ENCODE measurements around the gene USP51.

- RAMPAGE, long total RNA = no peak
- RRBS = no CpG with 5 or more reads among the region's 14 CpGs
Measured at GRCh38 chrX:53080604-53081396, 1.4 kb upstream of the TSPYL2 start.

- RAMPAGE, long total RNA = no peak
- RRBS = no CpG with 5 or more reads among the region's 55 CpGs
Measured at GRCh38 chrX:53087937-53088964, 5.7 kb upstream of the KANTR start.

- RAMPAGE, long total RNA = no peak
- RRBS = no CpG with 5 or more reads among the region's 5 CpGs
Measured at GRCh38 chrX:53188836-53189983, 35.8 kb downstream of the KDM5C start.

DNA sequence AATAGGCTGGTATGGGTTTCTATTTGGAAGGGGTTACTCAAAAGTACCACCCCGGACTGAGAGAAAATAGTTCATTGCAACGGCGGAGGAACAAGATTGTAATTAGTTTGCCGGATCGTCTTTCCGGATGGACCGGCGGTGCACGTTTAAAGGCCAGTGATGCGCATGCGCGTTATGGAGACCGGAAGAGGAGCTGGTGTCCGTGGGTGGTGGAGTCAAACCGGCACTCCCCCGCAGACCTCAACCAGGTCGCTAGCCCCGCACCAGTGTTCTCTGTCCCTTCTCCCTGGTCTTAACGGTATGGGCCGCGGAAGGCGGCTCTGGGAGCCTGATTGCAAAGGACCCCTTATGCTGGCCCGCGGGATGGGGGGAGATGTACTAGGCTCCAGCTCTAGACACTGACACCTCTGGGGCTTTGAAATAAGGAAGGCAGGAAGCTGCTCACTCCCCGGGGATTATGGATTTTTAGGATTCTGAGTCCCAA lies 363 bp upstream of the KDM5C start:
- RAMPAGE, long total RNA = no peak
- RRBS = 0% methylated on average over 7 of the region's 25 CpGs

- RAMPAGE, long total RNA = no peak
- RRBS = no CpG with 5 or more reads among the region's 11 CpGs
Measured at GRCh38 chrX:53255234-53256088, 30.5 kb upstream of the KDM5C start.

- RAMPAGE, long total RNA = no peak
- RRBS = no CpG with 5 or more reads among the region's 24 CpGs
Measured at GRCh38 chrX:53287396-53288902, 33.2 kb downstream of the IQSEC2 start.

- RAMPAGE, long total RNA = no peak
- RRBS = no CpG with 5 or more reads among the region's 6 CpGs
Measured at GRCh38 chrX:53290336-53290801, 30.8 kb downstream of the IQSEC2 start.

DNA sequence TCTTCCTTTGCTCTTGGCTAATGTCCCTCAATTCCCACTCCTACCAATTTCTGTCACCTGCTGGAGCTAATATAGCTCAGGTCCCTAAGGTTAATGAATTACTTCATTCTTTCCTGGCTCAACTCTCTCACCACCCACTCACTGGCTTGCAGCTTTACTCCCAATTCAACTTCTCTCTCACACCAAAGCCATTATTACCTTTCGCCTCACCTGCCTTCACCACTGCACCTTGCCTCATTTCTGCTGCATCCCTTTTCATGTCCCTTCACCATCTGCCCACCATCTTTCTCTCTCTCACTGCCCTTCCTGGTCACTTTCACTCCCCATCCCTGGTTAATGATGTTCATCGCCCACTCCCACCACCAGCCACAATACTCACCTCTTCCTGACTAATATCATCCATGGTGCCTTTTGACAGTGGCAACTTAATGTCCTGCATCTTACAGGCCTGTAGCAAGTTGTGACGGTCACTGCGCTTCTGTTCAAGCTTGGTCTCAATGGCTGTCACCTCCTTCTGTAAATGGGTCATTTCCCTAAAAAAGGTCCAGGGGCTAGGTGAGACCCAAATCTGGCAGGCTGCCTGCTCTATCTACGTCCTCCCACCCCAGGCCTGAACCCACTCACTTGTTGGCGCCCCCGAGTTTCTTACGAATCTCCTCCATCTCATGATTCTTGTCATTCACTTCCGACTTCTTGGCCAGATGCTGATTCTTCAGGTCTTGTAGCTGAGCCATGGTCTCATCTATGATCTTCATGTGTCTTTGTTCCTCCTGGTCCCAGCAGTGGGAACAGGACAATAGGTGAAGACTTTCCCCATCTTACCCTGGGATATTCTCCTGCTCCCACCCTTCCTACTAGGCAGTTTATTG lies 26.4 kb downstream of the SMC1A start:
- RAMPAGE, long total RNA = no peak
- RRBS = no CpG with 5 or more reads among the region's 9 CpGs

DNA sequence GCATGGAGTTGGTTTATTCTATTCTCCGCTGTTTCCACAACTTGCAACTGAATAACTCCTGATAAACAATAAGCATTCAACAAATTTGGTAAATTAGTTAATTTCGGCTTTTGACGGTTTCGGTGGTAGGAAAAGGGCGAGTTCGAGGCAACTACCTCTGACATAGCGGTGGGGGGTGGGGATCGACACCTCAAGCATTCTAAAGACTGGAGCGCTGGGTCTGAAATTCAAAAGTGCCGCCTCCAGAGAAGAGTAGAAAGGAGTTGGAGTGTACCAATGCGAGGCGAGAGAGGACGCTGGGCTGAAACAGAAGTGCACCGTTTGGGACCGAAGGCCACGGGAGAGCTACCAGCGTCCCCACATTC lies 732 bp downstream of the SMC1A start:
- RAMPAGE, long total RNA = no peak
- RRBS = no CpG with 5 or more reads among the region's 17 CpGs

DNA sequence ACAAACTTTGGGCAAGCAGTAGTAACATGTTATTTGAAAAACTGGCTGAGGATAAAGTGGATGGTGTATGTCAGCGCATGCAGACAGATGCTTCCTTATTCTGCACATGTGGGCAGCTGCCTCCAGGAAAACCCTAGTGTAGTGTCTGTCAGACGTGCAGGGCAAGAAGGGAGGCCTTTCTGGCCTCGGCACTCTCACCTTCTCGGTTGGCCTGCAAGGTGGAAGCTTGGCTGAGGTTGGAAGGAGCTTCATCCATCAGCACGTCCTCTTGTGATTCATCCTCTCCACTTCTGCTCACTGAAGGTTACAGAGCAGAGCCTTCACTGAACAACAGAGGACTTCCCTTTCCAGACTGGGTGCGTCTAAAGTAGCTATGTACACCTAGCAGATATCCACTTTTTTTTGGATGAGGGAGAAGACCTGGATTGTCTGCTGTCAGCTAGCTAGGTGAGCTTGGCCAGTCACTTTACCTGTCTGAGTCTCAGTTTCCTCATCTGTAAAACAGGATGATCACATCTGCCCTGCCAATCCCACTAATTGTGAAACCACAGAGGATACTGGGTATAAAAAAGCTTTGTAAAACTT lies 123.8 kb downstream of the HUWE1 start:
- RAMPAGE, long total RNA = no peak
- RRBS = no CpG with 5 or more reads among the region's 6 CpGs

GRCh38 chrX:54045714-54046196 lies 1.5 kb upstream of the PHF8 start:
- RAMPAGE, long total RNA = no peak
- RRBS = no CpG with 5 or more reads among the region's 8 CpGs

DNA sequence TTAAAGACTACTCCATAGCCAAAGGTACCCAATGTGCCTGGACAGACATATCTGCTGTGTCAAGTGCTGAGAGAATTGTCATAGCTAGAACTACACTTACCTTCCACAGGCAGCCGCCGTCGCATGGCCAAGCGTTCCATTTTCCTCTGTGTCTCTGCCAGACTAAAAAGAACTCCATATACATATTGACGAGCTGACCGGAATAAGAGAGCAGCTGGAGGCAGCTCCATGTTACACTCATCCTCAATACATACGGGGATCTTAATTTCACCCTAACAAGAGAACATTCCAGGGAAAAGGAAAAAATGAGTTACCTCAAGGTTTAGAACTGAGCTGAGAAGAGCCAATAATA lies 50.5 kb downstream of the FAM120C start:
- RAMPAGE, long total RNA = no peak
- RRBS = no CpG with 5 or more reads among the region's 7 CpGs

DNA sequence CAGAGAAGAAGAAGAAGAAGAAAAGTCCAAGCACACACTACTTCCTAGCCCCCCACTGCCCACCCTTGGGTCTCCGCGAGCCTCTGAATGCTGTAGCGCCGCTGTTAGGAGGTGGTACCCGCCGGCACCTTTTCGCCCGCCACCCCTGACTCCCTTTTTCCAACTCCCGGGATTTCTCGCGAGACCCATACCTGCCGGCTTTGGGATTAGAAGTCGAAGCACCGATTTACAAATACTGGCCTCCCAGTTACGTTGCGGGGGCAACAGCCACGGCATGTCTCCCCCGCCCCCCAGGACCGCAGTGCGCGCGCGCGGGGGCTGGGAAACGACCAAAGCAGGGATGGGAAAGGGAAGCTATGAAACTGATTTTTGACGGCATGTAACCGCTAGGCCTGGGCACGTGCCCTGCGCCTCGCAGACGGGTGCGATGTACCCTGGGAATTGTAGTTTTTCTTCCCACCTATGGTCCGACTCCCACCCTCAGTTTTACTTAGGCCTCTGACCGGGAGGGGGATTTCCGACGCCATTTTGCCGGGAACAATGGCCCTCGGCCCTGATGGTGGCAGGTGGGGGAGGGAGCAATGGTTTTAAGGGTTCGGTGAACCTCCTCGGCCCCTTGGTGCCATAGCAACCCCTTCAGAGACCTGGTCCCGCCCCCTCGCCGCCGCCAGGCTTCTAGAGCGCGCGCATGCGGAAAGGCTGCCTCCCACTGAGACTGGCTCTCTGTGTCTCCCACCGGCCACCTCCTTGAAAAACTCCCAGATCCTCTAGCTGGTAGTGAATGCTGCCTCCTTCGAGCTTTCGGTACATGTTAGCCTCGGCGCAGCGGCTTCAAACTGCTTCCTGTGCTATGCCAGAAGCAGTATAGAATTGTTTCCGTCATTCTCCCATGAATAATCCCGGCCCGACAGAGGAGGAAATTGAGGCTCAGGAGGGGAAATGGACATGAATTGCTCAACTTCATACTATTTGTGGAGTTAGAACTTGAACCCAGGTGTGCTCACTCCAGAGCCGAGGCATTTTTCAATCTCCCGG lies 81.5 kb upstream of the TSR2 start:
- RAMPAGE, long total RNA = no peak
- RRBS = 50% methylated on average over 2 of the region's 59 CpGs

DNA sequence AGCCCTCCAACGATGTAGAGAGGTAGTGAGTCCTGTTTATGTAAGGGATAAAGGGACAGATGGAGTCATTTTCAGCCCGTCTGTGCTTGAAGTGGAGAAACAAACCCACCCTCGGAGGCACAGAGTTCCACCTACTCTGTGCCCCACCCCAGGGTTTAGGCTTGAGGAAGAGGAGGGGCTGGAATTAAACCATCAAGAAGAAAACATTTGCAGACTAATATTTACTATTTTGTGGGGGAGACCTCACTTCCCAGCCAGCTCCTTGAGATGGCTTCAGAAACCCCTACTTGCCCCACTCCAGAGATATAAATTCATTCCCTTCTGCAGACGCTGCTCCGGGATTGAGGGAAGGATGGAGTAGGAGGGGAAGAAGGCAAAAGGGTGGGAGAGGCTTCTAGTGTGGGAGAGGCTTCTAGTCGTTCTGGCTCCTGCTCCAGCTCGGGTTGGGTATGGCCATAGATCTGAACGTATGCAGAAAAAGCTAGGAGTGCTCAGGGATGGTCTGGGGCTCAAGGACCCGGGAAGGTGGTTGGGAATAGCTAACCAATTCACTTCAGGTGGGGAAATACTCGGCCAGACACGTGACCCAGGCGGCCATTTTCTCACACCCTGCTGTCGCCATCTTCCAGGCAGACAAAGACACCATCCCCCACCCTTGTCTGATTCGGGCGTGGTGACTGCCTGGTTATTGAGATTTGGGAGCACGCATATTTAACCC lies 632 bp upstream of the GNL3L start:
- RAMPAGE, long total RNA = no peak
- RRBS = no CpG with 5 or more reads among the region's 16 CpGs

DNA sequence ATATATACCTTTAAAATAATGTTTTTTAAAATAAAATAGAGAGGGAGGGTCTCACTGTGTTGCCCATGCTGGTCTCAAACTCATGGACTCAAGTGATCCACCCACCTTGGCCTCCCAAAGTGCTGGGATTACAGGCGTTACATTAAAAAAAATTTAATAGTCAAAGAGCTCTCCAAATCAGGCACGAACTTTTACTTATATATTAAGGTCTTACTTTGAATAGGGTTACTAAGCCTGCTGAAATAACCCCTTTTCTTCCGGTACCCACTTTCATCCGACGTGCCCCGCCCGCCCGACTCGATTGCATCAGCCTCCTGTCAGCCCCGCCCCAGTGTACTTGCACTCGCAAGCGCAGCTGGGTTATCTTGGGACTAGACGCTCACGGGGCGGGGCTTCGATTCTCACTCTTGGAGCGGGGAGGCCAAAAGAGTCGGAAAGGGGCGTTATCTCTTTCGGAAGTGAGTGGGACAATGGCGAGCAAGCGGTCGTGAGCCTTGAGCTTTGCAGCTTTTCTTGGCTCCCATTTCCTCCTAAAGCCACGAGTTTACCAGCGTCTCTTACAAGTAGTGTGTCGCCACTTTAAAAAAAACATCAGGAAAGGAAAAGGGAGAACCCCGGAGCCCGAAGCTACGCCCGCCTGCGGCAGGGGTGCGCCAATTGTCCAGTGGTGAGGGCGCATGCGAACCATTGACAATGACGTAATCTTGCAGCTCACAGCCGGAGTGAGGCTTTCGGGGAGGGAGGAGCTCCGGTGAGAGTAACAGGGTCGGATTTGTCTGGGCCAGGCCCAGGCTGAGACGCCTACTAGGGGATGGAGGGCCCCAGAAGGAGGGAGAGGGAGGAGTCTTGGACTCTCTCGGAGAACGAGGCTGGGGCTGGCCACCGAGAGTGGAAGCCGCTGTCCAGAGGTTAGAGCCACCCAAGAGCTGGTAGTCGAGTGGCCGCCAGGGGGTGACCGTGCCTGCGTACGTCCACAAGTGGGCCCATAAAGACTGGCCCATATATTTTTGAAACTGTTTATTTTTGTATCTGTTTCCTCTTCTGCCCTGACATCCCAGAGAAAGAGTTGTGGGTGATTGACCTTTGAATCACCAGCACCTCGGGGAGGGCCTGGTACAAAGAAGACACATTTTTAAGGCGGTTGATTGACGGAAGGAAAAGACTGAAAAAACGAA lies 109.5 kb downstream of the GNL3L start:
- RAMPAGE, long total RNA = no peak
- RRBS = no CpG with 5 or more reads among the region's 53 CpGs

DNA sequence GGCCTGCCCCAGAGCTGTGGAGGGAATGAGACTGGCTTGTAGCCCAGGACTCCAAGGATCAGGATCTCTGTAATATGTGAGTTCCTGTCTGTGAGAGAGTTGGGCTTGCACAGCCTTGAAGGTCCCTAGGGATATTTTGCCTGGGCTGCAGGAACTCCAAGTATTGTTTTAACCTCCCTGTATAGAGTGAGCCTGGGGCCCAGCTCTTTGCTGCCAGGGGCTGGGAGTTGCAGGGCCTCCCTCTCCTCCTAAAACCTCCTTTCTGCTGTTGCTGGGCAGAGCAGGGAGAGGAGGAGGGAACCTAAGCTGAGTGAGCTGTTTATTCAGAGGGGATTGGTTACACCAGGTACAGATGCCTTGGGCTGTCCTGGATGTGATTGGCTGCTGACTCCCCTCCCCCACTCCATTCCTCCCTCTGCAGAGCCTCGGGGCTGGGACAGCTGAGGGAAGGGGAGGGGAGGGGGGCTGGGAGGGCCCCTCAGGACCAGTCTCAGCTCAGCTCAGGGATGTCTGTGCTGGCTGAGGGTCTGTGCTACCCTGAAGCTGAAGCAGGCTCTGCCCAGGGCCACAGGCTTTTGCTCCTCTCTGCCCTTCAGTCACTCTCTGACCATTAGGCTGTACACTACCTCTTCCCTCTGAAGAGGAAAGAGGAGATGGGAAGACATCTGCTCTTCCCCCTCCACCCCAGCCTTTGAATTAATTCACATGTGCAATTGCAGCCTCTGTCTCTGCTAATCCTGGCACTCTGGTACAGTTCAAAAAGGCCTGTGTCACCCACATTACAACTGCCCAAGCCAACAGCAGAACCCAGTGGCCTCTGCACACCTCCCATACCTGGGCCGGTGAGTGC lies 23.4 kb downstream of the ITIH6 start:
- RAMPAGE, long total RNA = no peak
- RRBS = no CpG with 5 or more reads among the region's 2 CpGs

DNA sequence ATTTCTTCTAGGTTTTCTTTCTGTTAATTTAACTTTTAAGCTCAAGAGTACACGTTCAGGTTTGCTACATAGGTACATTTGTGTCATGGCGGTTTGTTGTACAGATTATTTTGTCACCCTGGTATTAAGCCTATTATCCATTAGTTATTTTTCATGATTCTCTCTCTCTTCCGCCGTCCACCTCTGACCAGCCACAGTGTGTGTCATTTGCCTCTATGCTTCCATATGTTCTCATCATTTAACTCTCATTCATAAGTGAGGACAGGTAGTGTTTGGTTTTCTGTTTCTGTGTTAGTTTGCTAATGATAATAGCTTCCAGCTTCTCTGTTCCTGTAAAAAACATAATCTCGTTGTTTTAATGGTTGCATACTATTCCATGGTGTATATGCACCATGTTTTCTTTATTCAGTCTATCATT lies 26.8 kb downstream of the MAGED2 start:
- RAMPAGE, long total RNA = no peak
- RRBS = no CpG with 5 or more reads among the region's 5 CpGs

DNA sequence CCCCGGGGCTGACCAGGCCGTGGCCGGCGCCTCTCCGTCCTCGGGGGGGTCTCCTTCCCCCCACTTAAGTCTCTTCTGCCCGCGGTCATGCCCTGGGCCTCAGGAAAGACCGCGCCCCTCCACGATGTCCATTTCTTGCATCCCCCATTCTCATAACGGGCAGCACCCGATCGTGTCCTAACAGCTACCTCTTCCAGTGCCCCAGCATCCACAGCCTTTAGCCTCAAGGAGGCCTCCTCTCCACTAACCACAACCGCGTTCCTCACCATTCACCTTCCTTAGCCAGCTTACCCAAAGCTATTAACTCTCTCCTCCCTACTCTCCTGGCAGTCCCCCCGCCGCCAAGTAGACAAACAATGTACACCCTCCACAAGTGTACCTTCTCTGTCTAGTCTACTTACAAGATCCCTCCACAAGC lies 556 bp upstream of the FAM104B start:
- RAMPAGE, long total RNA = no peak
- RRBS = no CpG with 5 or more reads among the region's 18 CpGs

- RAMPAGE, long total RNA = start-site peak on the minus strand at chrX:55489834-55489874, 15 and 10 reads in 2 replicates
- RRBS = no CpG with 5 or more reads among the region's 24 CpGs
Measured at GRCh38 chrX:55489670-55490352, at the start of gene USP51. Gene USP51, minus strand, starts transcription at chrX:55489848.

- RAMPAGE, long total RNA = no peak
- RRBS = no CpG with 5 or more reads among the region's 19 CpGs
Measured at GRCh38 chrX:55717999-55718781, 641 bp downstream of the RRAGB start.

Data from kidney epithelial cell (primary cell).